HTR-8/SVneo (cell line): ENCODE data around the gene RCOR2.

GRCh38 chr11:63763890-63764592, 4.5 kb downstream of the ZFTA start:
- RRBS: 96% methylated on average over 25 of the region's 63 CpGs

- RRBS: no CpG with 5 or more reads among the region's 2 CpGs
These were observed 10.4 kb upstream of the ZFTA start for GRCh38 chr11:63778939-63779362.

DNA sequence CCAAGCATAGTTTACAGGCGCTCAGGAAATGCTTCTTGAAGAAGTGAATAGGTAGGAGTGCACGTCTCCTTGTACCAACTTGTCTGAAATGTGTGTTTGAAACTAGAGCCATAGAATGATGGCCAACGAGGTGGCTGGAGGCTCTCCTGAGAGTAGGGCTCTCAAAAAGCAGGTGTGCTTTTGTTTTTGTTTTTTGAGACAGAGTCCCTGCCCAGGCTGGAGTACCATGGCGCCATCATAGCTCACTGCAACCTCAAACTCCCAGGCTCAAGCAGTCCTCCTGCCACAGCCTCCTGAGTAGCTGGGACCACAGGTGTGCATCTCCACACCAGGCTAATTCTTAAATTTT, 8.3 kb downstream of the SPINDOC start:
- RRBS: no CpG with 5 or more reads among the region's 4 CpGs

GRCh38 chr11:63855926-63856250, 17.0 kb downstream of the MARK2 start:
- RRBS: no CpG with 5 or more reads among the region's 2 CpGs

GRCh38 chr11:63905493-63905944, 11.4 kb downstream of the RCOR2 start:
- RRBS: no CpG with 5 or more reads among the region's 9 CpGs

GRCh38 chr11:63916752-63917700, at the start of gene RCOR2:
RCOR2 (minus strand) TSS chr11:63917164.
- RRBS: 2% methylated on average over 32 of the region's 92 CpGs

GRCh38 chr11:63921142-63921445, 4.1 kb upstream of the RCOR2 start:
- RRBS: no CpG with 5 or more reads among the region's 6 CpGs

DNA sequence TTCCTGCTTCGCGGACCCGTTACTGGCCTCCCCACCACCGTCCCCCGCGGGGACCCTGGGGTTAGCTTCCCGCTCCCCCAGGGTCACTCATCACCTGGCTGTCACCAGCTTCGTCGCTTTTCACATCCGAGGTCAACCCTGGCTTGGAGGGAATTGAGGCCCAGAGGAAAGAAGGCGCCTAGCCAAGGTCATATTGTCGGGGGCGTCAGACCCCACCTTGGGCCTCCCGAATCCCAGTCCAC, 467 bp downstream of the NAA40 start:
- RRBS: no CpG with 5 or more reads among the region's 14 CpGs

DNA sequence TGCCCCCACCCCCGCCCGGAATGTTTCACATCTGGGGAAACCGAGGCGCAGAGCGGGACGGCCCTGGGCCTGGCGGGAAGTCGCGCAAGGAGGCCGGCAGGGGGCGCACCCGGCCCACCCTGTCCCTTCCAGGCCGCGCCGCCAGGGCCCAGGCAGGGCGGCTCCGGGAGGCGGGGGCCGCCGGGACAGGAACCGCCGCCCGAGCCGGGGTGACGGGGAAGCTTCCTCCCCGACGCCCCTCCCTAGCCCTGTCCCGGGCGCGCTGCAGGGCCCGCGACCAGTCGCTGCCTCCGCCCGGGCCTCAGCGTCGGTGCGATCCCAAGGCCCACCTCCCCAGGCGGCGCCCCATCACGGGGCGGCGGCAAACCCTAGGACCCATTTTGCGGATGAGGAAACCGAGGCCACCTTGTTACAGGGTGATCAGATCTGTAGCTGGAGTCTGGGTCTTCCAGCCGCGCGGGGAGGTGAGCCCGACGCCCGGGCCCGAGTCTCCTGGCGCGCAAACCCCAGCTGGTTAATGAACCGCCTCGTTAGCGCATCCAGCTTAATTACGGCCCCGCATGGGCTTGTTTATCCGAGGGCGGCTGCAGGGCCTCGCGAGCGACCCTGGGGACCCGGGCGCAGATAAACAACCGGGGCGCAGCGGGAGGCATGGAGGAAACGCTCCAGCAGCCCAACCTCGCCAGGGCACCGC, 14.4 kb downstream of the OTUB1 start:
- RRBS: 94% methylated on average over 31 of the region's 72 CpGs

DNA sequence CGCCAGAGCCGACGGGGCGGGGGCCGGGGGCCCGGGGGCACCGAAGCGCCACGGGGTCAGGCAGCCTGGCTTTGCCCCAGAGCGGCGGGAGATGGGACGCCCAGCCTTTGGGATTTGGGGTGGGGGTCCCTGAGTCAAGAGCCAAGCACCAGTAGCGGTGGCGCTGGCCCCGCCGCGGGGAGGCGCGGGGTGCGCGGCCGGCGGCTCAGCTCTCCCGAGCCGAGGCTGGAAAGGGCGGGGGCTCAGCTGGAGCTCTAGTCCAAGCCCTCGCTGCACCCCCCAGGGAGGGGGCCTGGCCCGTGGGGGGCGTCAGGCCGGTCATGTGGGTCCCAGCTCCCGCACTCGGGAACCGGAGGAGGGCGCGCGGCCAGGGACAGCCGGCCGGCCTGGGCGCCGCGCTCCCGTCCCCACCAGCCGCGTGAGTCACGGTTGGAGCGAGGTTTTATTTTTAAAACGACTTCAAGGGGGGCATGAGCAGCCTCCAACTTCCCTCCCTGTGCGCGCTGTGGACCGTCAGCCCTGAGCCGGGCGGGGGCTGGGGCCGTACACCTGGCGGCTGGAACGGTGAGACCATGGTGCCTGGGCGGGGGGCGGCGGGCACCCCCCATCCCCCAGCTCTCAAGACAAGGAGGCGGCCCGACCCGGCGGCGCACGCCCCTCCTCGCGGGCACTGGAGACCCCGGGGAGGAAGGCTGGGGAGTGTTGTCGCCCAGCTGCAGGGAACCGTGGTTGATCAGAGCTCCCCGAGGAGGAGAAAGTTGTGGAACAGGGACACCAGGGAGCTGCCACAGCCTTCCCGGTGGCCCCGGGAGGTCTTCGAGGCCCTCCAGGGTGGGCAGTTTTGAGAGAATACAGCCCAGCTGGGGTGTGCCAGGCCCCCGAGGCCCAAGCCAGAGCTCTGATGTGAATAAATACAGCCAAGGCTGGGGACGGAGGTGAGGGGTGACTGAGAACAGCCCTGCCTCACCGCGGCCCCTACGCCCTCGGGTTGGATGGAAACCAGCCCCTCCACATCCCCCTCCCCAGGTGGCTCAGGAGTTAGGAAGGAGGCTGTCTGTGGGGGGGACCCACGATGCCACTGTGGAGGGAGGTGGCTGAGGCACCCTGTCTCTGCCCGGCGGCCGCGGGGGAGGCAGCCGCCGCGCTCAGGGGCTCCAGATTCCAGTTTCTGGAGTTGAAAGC, 872 bp downstream of the FLRT1 start:
- RRBS: 60% methylated on average over 28 of the region's 87 CpGs

GRCh38 chr11:64087201-64087593, 51.5 kb downstream of the FLRT1 start:
- RRBS: no CpG with 5 or more reads among the region's 11 CpGs

DNA sequence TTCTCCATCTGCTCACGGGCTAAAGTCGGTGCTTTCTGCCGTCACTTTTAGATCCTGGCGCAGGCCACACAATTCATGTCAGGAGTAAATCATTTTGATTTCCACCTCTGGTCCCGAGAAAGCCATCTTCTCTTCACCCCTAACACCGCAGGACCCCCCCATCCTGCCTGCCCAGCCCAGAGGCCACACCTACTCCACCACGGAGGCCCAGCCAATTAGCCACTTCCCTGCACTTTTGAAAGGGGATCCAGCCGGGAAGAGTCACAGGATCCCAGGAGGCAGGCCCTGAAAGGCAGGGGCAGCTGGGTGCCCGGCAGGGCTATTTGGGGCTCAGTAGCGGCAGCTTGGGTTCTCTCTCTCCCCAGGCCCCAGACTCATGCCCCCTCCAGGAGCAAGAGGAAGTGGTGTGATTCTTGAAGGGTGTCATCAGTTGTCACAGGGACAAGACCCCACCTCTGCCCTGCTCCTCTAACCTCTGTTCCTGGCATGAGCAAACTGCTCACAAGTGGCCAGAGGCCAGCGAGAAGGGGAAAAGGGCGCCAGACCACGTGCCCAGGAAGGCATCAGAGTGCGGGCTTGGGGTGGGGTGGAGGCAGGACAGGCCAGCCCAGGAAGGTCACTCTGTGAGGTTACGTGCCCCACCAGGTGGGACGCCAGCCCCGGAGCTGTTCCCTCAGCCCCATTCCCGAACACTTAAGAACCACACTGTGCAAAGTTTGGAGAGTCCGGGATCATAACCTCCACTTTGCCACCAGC, 1.2 kb downstream of the MACROD1 start:
- RRBS: 83% methylated on average over 5 of the region's 19 CpGs

DNA sequence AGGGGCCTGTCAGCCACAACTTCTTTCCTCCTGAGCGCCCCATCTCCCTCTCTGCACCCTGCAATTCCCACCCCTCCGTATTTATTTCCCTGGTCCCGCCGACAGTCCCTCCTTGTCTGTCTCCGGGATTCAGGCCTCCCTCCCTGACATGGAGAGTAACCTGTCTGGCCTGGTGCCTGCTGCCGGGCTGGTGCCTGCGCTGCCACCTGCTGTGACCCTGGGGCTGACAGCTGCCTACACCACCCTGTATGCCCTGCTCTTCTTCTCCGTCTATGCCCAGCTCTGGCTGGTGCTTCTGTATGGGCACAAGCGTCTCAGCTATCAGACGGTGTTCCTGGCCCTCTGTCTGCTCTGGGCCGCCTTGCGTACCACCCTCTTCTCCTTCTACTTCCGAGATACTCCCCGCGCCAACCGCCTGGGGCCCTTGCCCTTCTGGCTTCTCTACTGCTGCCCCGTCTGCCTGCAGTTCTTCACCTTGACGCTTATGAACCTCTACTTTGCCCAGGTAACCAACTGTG, 788 bp downstream of the GPR137 start:
- RRBS: 48% methylated on average over 2 of the region's 18 CpGs

- RRBS: 96% methylated on average over 7 of the region's 48 CpGs
These were observed 699 bp downstream of the CCDC88B start for GRCh38 chr11:64340379-64341426.

GRCh38 chr11:64409791-64410158, 50.8 kb downstream of the RPS6KA4 start:
- RRBS: no CpG with 5 or more reads among the region's 6 CpGs

- RRBS: no CpG with 5 or more reads among the region's 31 CpGs
These were observed 90.6 kb downstream of the RPS6KA4 start for GRCh38 chr11:64449406-64450188.

GRCh38 chr11:64533935-64534195, 21.9 kb upstream of the SLC22A11 start:
- RRBS: no CpG with 5 or more reads among the region's 3 CpGs

- RRBS: 0% methylated on average over 1 of the region's 17 CpGs
These were observed 10.7 kb downstream of the SLC22A11 start for GRCh38 chr11:64566230-64567112.

- RRBS: no CpG with 5 or more reads among the region's 4 CpGs
These were observed 28.8 kb downstream of the SLC22A12 start for GRCh38 chr11:64619726-64620275.

DNA sequence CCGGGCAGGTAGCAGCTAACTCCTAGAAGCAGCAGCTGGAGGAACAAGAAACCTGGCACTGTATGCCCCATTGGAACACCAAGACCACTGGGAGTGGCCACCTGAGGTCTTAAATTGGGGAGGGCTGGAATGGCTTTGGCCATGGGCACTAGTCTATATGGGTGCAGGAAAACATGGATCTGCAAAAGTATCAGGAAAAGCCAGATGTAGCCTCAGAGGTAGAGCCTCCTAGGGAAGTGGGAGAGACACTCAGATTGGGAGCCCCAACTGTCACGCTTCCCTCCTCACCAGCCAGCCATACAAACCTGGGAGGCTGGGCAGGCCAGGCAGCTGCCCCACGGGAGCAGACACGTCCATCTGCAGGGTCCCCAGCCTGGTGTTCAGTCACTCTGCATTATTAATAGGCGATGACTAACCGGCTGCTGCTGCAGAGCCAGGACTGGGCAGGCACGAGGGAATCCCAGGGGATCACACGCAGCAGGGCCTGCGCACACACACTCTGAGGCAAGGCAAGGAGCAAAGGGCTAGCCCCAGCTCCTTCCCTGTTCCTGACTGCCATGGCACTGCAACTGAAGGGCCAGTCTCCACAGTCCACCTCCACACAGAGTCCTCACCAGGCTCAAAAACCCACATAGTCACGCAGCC, 47.7 kb downstream of the NRXN2 start:
- RRBS: no CpG with 5 or more reads among the region's 10 CpGs